Body of pancreas (tissue), 2 donors: ENCODE measurements around the genes SEL1L3 and C4orf19.

GRCh38 chr4:25178627-25179537 is 18.6 kb upstream of the SEPSECS start:
- PRO-cap, result no peak
- RAMPAGE, long total RNA, 2 experiments, result no peak in any of the 2 experiments

- PRO-cap, result no peak
- RAMPAGE, long total RNA, 2 experiments, result no peak in any of the 2 experiments
Measured at GRCh38 chr4:25444326-25444525, 67.2 kb downstream of the ANAPC4 start.

- PRO-cap, result no peak
- RAMPAGE, long total RNA, 2 experiments, result no peak in any of the 2 experiments
Measured at GRCh38 chr4:25686300-25686627, 30.6 kb downstream of the SLC34A2 start.

GRCh38 chr4:25862646-25863405 is at the start of gene SEL1L3:
TSS of gene SEL1L3 (minus strand) at chr4:25862988.
- PRO-cap, result bidirectional peak, plus-strand start at chr4:25862688, minus-strand start at chr4:25862768; bidirectional peak, plus-strand start at chr4:25862980, minus-strand start at chr4:25862988
- RAMPAGE, long total RNA, 2 experiments, result no peak in any of the 2 experiments

- PRO-cap, result no peak
- RAMPAGE, long total RNA, 2 experiments, result no peak in any of the 2 experiments
Measured at GRCh38 chr4:25872751-25873363, 10.1 kb upstream of the SEL1L3 start.

GRCh38 chr4:26144953-26145472 is 175.8 kb upstream of the RBPJ start:
- PRO-cap, result no peak
- RAMPAGE, long total RNA, 2 experiments, result no peak in any of the 2 experiments

GRCh38 chr4:26345680-26346654 is 25.2 kb downstream of the RBPJ start:
- PRO-cap, result unidirectional peak, minus-strand start at chr4:26346284
- RAMPAGE, long total RNA, 2 experiments, result start-site peak on the plus strand in 1 of 2 experiments, at chr4:26346115-26346142 at its widest, 5 reads per replicate

- PRO-cap, result no peak
- RAMPAGE, long total RNA, 2 experiments, result no peak in any of the 2 experiments
Measured at GRCh38 chr4:26780492-26781112, 80.0 kb upstream of the STIM2 start.

DNA sequence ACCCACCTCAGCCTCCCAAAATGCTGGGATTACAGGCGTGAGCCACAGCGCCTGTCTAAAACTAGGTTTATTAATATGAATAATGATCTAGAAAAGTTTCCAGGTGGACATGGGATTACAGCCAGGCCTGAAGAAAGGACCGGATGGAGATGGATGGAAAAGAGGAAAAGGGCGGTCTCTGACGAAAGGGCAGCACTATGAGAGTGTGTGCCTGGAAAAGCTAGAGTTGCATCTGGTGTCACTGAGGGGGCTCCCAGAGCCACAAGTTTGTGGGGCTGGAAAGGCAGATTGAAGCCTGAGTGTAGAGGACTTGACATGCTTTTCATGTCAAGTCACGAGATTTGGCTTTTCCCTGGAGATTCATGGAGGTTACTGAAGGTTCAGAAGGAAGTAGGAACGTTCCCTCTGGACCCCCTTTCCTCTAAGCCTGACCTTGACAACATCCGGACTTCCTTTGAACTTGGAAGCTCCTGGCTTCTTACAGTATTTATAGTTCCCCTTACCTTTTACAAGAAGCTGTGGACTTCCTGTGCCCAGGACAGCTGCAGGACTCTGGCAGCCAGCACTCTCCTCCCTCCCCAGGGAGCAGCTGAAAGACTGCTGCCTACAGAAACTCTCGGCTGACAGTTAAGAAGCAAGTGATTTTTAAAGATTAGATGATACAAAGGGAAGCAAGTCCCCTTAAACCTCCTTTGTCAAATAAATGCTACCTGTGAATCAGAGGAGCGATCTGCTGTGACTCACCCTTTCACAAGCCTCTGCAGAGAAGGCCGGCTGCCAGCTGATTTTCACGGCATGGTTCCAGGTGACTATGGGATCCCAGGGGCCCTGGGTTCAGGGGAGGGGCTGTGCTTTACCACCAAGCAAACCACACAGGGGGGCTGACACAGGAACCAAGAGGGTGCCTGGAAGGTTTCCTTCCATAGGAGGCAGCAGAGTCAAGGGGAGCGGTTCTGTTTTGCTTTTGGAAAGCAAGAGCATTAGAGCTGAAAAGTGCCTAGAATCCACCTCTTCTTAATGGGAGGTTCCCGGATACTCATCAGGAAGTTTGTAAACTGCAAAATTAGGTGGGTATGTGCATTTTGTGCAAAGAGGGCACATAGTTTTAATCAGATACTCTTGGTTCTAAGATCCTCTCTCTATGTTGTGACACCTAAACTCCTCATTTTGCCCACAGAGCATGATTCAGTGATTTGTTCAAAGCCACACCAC is 72.9 kb upstream of the STIM2 start:
- PRO-cap, result no peak
- RAMPAGE, long total RNA, 2 experiments, result no peak in any of the 2 experiments

GRCh38 chr4:26829398-26829873 is 31.2 kb upstream of the STIM2 start:
- PRO-cap, result no peak
- RAMPAGE, long total RNA, 2 experiments, result no peak in any of the 2 experiments

DNA sequence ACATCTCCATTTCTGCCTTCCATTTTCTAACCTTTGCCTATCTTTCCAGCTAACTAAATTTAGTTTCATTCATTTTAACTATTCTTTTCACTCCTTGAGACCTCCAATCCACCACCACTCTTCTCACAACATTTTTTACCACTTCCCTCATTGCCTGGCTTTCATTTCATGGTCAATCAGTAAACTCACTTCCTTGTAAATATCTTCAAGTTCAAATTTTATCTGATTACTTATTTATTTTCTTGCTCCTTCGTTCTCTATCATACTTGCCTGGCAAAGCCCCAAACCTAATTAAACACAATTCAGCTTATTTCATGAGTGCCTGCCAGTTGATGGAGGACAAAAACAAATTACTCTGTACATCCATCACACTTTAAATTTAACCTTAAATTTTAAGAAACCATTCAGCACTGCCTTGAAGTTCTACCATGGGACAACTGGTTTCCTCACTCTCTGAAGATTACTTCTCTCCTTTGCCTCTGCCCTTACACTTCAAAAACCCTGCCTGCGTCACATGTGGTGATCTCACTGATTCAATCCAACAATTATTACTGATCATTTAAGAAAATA is 168.8 kb downstream of the ARAP2 start:
- PRO-cap, result no peak
- RAMPAGE, long total RNA, 2 experiments, result no peak in any of the 2 experiments

GRCh38 chr4:36241717-36242479 is 2.4 kb downstream of the ARAP2 start:
- PRO-cap, result no peak
- RAMPAGE, long total RNA, 2 experiments, result no peak in any of the 2 experiments

DNA sequence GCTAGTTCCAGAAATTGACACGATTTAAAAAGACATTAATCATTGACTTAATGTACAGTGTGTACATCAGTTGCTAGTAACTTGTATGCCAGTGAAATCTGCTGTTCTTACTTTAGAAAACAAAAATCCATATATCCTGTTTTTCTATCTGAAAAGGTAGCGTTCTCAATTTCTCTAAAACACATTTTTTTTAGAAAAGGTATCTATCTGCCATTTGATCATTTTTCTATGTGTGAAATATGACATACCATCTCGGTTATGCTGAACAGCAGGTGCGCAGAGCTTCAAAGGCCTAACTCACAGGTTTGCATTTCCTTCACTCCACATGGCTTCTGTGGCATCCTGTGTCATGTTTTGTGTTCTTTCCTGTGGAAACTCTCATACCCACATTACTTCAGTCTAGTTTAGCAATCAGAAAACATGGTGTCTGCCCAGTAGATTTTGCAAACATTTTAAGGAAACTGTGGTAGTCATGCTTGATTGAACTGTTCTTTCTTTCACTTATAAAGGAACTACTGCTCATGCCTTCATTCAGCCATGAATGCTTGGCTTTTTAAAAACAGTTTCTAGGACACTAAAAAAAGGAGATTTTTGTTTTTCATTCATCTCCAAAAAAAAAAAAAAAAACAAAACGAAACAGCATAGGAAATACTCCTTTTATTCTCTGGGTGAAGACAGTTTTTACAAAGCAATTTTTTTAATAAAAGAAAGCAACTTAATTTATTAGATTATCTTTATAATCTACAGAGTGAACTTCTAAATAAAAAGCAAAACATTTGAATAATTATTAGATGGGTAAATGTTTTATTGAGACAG is 11.3 kb upstream of the ARAP2 start:
- PRO-cap, result no peak
- RAMPAGE, long total RNA, 2 experiments, result no peak in any of the 2 experiments

- PRO-cap, result no peak
- RAMPAGE, long total RNA, 2 experiments, result no peak in any of the 2 experiments
Measured at GRCh38 chr4:36332211-36332857, 50.9 kb downstream of the DTHD1 start.

DNA sequence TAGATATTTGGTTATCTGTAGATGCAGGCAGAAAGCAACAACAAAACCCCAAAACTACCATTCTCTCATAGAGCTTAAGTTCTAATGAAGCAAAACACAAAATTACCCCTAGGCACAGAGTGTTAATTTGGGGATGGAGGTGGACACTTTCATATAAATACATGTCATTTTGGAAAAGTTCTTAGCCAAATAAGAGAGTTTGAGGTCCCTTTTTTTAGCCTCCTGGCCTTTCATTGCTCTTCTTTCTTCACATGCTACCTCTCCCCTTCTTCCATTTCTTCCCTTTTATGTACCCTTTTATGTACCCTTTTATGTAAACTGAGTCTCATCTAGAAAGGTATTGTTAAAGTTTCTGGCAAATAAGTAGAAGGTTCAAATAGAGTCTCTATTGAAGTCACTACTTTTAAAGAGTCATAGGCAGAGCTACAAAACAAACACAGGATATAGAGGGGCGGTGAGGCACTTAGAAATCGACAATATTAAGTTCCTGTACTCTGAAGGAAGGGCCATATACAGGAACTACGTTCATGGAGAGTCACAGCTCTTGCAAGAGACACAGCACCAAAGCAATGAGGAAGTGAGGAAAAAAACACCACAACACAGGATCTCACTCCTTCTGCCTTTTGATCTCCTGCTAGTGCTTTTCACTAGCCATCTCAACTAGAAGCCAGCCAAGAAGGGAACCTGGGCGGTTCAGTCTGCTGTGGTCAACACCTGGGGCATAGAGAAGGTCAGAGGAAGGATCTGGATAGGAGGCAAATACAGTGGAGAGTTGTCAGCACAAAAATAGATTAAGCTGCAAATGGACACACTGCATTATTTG is 104.3 kb downstream of the DTHD1 start:
- PRO-cap, result no peak
- RAMPAGE, long total RNA, 2 experiments, result no peak in any of the 2 experiments

DNA sequence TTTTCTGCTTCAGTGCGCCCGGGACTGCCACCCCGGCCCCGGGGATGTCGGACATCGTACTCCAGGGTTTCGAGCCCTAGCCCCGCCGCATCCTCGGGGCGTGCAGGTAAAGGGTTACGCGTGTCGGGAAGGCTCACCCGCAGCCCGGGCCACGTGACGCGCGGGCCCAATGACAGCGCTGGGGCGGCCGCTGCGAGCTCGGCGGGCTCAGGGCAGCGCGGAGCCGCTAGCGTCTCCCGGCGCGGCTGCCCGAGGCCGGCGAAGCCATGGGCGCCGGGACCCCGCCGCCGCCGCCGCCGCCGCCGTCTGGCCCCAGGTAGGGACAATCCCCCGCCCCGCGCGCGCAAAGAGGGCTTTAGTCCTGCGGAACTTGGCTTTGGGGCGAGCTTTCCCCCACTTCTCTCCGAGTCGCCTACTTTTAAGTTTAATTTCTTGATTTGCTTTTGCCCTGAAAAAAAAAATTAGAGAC is at the start of gene C4orf19:
C4orf19 (plus strand) TSS at position 201 of the 469 bp plus-strand sequence.
- PRO-cap, result bidirectional peak, plus-strand start at position 195 of the sequence, minus-strand start at position 102 of the sequence
- RAMPAGE, long total RNA, 2 experiments, result no peak in any of the 2 experiments

GRCh38 chr4:37676646-37677334 is 9.4 kb downstream of the RELL1 start:
- PRO-cap, result no peak
- RAMPAGE, long total RNA, 2 experiments, result no peak in any of the 2 experiments

GRCh38 chr4:37891528-37892147 is 754 bp downstream of the TBC1D1 start:
- PRO-cap, result bidirectional peak, plus-strand start at chr4:37891740, minus-strand start at chr4:37891739
- RAMPAGE, long total RNA, 2 experiments, result no peak in any of the 2 experiments

GRCh38 chr4:37908284-37908979 is 17.5 kb downstream of the TBC1D1 start:
- PRO-cap, result no peak
- RAMPAGE, long total RNA, 2 experiments, result no peak in any of the 2 experiments

- PRO-cap, result no peak
- RAMPAGE, long total RNA, 2 experiments, result no peak in any of the 2 experiments
Measured at GRCh38 chr4:37976388-37976889, 16.2 kb downstream of the PTTG2 start.